ENCODE measurements around the gene SNPH.

- PRO-cap, 3 experiments, result no peak in any of the 3 experiments
- RAMPAGE, long total RNA, 4 experiments, result no peak in any of the 4 experiments
- RRBS, result 89% methylated on average over 4 of the region's 37 CpGs
Measured at GRCh38 chr20:129853-130526, 12.4 kb upstream of the DEFB126 start.

DNA sequence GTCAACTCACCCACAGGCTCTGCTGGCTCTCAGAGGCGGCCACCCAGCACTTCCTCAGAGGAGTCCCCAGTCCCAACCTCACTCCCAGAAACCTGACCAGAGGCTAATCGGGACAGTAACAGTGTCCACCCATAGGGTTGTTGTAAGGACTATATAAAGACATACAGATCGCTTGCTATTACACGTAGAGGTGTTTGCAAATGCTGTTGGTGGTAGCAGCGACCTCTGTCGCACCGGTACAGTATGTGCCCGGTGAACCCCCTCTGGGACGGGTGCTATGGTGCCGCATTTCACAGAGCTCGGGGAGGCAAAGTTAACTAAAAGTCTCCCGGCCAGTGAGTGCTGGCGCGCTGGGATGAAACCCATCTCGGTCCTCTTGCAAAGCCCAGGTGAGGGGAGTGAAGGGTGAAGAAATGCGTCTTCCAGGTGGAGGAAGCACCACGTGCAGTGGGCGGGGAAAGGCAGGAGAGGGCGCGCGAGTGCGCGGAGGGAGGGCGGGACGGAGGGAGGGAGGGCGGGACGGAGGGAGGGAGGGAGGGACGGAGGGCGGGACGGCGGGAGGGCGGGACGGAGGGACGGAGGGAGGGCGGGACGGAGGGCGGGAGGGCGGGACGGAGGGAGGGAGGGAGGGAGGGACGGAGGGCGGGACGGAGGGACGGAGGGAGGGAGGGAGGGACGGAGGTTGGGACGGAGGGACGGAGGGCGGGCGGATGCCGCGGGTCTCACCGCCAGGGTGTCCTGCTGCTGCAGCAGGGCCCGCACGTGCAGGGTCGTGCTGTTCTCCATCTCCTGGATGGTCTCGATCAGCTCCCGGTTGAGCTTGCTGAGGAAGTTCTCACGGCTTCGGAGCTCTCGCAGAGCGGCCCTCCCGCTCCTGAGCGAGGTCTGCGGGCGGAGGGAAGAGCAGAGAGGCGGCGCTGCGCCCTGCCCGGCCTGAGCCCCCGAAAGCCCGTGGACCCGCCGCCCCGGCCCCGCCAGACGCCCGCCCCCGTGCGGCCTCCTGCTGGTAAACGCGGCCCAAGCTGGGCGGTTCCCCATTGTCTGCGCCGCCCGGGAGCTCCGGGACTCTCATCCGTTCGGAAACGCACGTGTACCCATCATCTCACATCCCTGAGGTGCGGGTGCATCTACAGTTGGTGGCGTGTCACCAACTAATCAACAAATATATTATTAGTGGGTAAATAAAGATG is 11.7 kb downstream of the C20orf96 start:
- PRO-cap, 3 experiments, result no peak in any of the 3 experiments
- RAMPAGE, long total RNA, 4 experiments, result no peak in any of the 4 experiments
- RRBS, result 47% methylated on average over 20 of the region's 91 CpGs

DNA sequence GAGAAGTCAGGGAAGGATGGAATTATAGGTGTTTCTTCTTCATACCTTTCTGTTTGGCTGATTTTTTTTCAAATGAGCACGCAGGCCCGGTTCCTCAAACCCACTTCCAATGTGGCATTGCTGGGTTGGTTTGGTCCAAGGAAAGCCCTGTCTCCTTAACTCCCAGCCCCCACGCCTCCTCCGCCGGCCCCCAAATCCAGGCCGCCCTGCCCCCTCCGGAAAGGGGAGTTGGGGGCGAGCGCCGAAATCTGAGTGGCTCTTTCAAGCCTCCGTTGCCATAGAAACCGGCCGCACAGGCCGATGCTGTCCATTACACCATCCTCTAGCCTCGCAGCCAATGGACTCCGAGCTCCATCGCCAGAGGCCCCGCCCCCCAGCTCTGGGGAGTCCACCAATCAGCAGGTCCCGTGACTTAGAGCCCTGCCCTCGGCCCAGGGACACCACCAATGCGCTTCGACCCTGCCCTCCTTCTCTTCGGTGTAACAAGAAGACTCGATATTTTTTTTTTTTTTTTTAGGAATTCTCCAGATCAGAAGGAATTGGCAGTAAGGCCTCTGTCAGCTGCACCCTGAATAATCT is 12.9 kb downstream of the ZCCHC3 start:
- PRO-cap, 3 experiments, result peak in 1 of 3 experiments; most common plus-strand start position 527 of the sequence (in 1); most common minus-strand start position 324 of the sequence (in 1)
- RAMPAGE, long total RNA, 4 experiments, result no peak in any of the 4 experiments
- RRBS, result 9% methylated on average over 10 of the region's 24 CpGs

GRCh38 chr20:325984-326514 is 697 bp downstream of the SOX12 start:
- PRO-cap, 3 experiments, result peak in 3 of 3 experiments; most common plus-strand start chr20:326414 (in 2); most common minus-strand start chr20:326245 (in 2)
- RAMPAGE, long total RNA, 4 experiments, result no peak in any of the 4 experiments
- RRBS, result 2% methylated on average over 14 of the region's 68 CpGs

GRCh38 chr20:332235-333526 is 7.3 kb downstream of the SOX12 start:
- PRO-cap, 3 experiments, result no peak in any of the 3 experiments
- RAMPAGE, long total RNA, 4 experiments, result no peak in any of the 4 experiments
- RRBS, result no CpG with 5 or more reads among the region's 16 CpGs

GRCh38 chr20:461377-462182 is 753 bp downstream of the TBC1D20 start:
- PRO-cap, 3 experiments, result peak in 3 of 3 experiments; most common plus-strand start chr20:462045 (in 3); most common minus-strand start chr20:462105 (in 2)
- RAMPAGE, long total RNA, 4 experiments, result no peak in any of the 4 experiments
- RRBS, result 1% methylated on average over 20 of the region's 59 CpGs

GRCh38 chr20:542848-543568 is 582 bp downstream of the CSNK2A1 start:
- PRO-cap, 3 experiments, result no peak in any of the 3 experiments
- RAMPAGE, long total RNA, 4 experiments, result no peak in any of the 4 experiments
- RRBS, result no CpG with 5 or more reads among the region's 21 CpGs

- PRO-cap, 3 experiments, result no peak in any of the 3 experiments
- RAMPAGE, long total RNA, 4 experiments, result no peak in any of the 4 experiments
- RRBS, result no CpG with 5 or more reads among the region's 21 CpGs
Measured at GRCh38 chr20:568081-568652, 24.6 kb upstream of the CSNK2A1 start.

DNA sequence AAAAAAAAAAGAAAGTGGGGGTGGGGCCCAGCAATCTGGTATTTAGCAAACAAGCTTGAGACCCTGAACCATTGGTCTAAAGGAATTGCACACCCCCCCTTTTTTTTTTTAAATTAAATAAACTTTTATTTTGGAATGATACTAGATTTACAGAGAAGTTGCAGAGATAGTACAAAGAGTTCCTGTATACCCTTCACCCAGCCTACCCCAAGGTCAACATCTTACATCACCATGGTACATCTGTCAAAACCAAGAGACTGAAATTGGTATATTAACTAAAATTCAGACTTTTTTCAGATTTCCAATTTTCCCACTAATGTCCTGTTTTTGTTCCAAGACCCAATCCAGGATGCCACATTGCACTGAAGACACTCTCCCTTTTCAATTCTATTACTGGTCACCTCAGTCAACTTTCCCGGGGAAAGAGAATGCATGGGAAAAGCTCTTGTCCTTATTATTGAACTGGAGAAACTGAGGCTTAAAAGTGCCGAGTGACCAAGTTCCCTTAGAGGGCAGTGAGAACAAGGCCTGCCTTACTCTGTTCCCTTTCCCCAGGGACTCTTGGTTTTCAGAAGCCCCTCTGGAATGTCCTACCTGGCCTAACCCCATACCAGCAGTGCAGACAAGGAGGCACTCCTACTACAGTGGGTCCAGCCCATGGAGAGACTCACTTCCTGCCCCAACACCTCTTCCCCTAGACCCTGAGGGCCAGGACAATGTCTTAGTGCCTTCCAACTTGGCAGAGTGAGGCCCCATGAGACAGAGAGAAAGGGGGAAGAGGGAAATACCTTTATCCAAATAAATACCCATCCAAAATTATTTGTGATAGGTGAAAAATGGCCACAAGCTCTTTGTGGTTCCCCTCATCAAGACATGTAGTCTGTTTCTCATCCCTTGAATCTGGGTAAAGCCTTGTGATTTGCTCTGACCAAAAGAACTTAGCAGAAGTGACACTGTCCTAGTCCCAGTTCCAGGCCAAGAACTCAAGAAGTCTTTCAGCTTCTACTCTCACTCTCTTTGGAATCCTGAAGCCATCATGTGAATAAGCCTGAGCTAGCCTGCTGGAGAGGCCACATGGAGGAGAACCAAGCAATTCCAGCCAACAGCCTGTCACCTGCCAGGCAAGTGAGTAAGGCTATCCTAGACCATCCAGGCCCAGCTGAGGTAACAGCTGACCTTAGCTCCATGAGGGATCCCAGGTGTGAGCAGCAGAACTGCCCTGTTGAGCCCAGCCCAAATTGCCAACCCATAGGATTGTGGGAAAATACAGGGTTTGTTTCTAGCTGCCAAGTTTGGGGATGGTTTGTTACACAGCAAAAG is 6.0 kb downstream of the SRXN1 start:
- PRO-cap, 3 experiments, result no peak in any of the 3 experiments
- RAMPAGE, long total RNA, 4 experiments, result no peak in any of the 4 experiments
- RRBS, result no CpG with 5 or more reads among the region's 2 CpGs

GRCh38 chr20:775587-776325 is 7.5 kb upstream of the SLC52A3 start:
- PRO-cap, 3 experiments, result no peak in any of the 3 experiments
- RAMPAGE, long total RNA, 4 experiments, result no peak in any of the 4 experiments
- RRBS, result no CpG with 5 or more reads among the region's 12 CpGs

DNA sequence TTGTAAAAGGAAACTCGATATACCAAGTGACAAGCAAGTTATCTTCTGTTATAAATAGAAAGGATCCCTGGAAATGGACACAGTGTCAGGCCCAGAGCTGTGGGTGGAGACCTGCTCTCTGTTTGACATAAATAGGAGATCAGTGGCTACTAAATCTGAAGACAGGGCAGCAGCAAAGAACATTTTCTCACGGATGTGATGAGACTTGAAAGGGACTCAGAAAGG is 12.4 kb upstream of the FAM110A start:
- PRO-cap, 3 experiments, result peak in 2 of 3 experiments; most common plus-strand start position 158 of the sequence (in 2)
- RAMPAGE, long total RNA, 4 experiments, result no peak in any of the 4 experiments
- RRBS, result no CpG with 5 or more reads among the region's 2 CpGs

DNA sequence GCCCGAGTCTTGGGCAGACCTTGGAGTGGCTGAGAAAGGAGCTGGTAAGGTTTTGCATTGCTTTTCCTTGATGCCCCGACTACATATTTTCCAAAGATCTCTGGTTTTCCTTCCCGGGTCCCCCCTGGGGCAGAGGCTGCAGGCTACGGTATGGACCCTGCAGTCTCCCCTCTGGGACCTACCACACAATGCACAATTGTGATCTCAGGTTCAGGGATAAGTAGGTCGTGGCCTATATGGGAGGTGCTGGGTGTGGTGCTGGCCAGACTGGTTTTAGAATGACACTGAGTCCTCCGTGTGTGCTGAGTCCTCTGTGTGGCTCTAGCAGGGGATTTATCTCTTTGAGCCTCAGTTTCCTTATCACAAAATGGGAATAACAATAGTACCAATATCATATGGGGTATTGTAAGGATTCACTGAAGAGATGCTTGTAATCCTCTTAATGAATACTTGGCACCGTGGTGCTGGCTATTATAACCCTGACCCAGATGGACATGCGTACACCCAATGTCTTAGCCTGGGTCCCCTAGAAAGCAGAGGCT is 425 bp downstream of the C20orf202 start:
- PRO-cap, 3 experiments, result no peak in any of the 3 experiments
- RAMPAGE, long total RNA, 4 experiments, result no peak in any of the 4 experiments
- RRBS, result no CpG with 5 or more reads among the region's 8 CpGs

DNA sequence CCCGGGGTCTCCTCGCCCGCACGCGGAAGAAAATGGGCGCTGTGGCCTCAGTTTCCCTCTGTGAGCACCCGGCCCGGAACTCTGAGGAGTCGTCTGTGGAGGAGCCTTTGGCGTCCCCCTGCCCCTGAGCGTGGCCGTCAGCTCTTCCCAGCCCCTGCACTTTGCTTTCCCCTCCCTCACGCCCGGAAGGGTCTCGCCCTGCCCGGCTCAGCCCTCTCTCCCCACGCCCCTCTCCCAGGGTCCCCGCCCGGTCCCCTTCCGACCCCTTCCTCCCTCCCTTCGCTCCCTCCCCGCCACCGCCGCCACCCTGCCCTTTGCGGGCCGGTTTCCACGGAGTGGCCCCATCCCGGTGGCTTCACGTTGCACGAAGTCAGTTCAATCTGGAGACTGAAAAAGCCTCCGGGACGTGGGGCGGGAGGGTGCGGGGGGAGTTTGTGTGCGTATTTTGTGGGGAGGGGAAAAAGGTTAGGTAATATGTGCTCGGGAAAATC is 540 bp downstream of the RAD21L1 start:
- PRO-cap, 3 experiments, result no peak in any of the 3 experiments
- RAMPAGE, long total RNA, 4 experiments, result no peak in any of the 4 experiments
- RRBS, result 2% methylated on average over 22 of the region's 36 CpGs

GRCh38 chr20:1266003-1267024 is at the start of gene SNPH:
Gene SNPH (plus strand): TSS chr20:1266294.
- PRO-cap, 3 experiments, result peak in 3 of 3 experiments; most common plus-strand start chr20:1266345 (in 3); most common minus-strand start chr20:1266167 (in 2)
- RAMPAGE, long total RNA, 4 experiments, result start-site peak on the plus strand in 4 of 4 experiments, at chr20:1266278-1266342 at its widest, 33 to 105 reads per replicate
- RRBS, result 1% methylated on average over 35 of the region's 71 CpGs

DNA sequence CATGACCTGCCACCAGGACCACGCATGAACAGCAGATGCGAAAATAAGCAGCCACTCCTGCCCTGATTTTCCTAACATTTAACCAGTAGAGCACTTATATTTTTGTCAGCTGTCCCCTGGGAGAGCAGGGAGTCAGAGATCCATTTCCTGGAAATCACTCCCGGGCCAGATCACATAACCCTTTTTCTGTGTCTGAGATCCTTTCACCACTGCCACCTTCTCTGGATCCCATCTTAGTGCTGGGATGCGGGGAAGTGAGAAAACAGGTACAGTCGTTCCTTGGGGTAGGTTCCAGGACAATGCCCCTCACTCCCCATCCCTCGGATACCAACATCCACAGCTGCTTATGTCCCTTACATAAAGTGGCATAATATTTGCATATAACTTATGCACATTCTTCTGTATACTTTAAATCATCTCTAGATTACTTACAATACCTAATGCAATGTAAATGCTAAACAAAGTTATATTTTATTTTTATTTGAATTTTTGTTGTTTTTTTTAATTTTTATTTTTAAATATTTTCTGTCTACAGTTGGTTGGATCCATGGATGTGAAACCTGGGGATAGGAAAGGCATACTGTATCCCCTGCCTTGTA is 5.5 kb downstream of the SDCBP2 start:
- PRO-cap, 3 experiments, result no peak in any of the 3 experiments
- RAMPAGE, long total RNA, 4 experiments, result no peak in any of the 4 experiments
- RRBS, result no CpG with 5 or more reads among the region's 6 CpGs

DNA sequence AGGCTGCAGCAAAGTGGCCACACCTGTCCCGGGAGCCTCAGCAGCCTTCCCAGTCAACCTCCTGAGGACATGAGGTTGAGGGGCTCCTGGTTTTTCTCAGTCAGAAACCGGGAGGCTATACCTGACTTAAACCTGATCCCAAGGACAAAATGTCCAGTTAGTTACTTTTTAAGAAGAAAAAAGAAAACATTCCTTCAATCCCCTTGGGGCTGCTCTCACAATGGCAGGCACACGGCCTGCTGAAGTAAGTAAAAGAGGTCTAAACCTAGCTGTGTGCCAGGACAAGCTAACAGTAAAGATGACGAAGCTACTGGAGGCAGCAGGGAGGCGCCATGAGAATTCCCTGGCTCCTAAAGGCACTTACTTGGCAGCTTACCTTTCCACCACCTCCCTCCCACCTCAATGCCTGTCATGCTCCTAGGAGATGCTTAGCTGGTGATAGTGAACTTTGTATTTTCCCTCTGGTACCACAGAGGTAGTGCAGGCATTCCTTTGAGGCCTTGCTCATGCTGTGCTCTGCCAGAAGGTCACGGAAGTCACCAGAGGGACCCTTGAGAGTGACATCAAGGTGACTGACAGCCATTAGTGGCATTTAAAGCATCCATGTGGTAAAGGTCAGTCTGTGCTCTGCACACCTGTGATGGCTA is 3.2 kb downstream of the FKBP1A start:
- PRO-cap, 3 experiments, result no peak in any of the 3 experiments
- RAMPAGE, long total RNA, 4 experiments, result no peak in any of the 4 experiments
- RRBS, result 38% methylated on average over 2 of the region's 6 CpGs

DNA sequence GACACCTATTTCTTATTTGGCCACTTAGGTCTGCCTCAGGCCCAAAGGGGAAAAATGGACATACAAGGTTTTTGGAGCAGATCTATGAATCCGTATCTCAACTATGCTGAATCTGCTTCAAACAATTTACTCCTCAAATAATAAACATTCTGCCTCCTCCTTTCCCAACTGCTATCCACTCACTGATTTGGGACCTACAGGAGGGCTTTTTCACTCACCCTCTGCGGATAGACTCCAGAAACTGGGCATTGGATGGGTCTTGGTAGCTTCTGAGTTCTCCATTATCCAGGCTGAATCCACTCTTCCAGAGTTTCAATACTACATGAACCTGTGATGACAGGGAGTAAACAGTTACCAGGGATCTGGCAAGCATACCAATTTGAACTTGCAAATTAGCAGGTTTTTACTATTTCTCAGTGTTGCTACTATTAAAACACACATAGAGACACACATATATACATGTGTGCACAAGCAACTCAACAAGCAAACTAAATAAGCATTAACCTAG is 13.8 kb downstream of the NSFL1C start:
- PRO-cap, 3 experiments, result no peak in any of the 3 experiments
- RAMPAGE, long total RNA, 4 experiments, result no peak in any of the 4 experiments
- RRBS, result no CpG with 5 or more reads among the region's 2 CpGs

- PRO-cap, 3 experiments, result peak in 3 of 3 experiments; most common plus-strand start chr20:1803303 (in 2); most common minus-strand start chr20:1803678 (in 3)
- RAMPAGE, long total RNA, 4 experiments, result no peak in any of the 4 experiments
- RRBS, result 4% methylated on average over 45 of the region's 107 CpGs
Measured at GRCh38 chr20:1802898-1803970, 92.0 kb upstream of the SIRPA start.

GRCh38 chr20:1879754-1880164 is 15.4 kb upstream of the SIRPA start:
- PRO-cap, 3 experiments, result no peak in any of the 3 experiments
- RAMPAGE, long total RNA, 4 experiments, result no peak in any of the 4 experiments
- RRBS, result no CpG with 5 or more reads among the region's 5 CpGs

DNA sequence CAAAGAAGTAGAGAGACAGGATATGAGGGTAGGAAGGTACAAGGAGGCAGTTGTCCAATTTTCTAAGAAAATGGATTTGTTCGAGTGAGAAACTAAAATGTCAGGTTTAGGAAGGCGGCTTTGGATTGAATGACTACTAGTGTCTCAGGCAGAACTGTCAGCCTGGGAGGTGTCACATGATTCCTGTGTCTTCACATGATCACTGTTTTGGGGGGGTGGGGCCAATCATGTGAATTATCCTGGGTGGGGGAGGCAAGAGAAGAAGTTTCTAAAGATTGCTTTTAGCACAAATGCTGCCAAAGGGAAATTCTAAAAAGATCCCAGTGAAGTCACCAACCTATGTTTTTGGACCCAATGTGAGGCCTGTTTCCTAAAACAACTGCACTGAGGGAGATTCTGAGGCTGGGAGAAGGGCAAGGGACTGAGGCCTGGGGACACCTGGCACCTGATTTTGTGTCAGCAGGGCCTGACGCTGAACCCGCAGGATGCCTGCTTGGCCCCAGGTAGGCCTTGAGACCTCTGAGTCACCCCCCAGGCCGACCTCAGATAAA is 2.4 kb downstream of the SIRPA start:
- PRO-cap, 3 experiments, result peak in 2 of 3 experiments; most common plus-strand start position 384 of the sequence (in 1); most common minus-strand start position 131 of the sequence (in 2)
- RAMPAGE, long total RNA, 4 experiments, result no peak in any of the 4 experiments
- RRBS, result no CpG with 5 or more reads among the region's 5 CpGs

All from adrenal gland (tissue), 7 donors.